Measurements from ENCODE around the gene NTRK1.

DNA sequence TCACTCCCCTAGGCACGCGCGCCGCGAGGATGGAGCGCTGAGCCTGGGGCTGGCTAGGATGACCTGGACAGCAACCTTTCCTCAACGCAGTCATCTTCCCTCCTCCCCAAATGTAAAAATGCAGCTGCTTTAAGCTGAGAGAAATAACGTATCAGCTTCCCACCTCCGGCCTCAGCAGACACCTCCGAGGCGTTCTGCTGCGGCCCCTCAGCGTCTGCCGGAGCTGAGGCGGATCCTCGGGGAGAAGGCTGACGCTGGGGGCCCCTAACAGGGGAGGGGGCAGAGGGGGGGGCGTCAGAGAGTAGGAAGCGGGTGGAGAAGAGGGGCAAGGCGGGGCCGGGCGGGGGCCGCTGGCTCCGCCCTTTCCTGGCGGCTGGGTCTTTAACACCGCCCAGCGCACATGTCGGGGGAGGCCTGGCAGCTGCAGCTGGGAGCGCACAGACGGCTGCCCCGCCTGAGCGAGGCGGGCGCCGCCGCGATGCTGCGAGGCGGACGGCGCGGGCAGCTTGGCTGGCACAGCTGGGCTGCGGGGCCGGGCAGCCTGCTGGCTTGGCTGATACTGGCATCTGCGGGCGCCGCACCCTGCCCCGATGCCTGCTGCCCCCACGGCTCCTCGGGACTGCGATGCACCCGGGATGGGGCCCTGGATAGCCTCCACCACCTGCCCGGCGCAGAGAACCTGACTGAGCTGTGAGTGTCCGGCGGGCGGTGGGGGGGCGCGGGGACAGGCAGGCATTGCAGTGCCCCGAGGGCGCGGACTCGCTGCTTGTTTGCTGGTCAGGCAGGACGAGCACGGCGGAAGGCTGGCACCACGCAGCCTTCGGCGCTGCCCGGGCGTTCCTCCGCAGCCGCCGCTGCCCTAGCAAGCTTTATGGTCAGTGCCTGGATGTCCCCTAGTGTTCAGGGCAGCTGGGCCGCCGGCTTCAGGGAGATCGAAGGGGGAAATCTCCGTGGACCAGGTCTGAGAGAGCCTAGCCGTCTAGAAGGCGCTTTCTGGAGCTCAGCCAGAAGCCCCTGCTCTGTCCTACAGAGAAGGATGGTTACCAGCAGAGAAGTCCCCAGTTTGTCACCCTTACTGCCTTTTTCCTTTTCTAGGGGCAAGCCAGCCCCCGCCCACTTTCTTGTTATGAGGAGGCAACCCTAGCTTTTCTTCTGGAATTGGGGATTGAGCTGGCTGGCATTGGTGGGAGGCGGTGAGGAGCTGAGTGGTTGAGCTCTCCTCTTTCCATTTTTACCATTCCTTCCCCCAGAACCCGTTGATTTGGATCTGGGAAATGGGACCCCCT, at the start of gene NTRK1:
NTRK1 (plus strand) TSS at position 409 of the 1,286 bp plus-strand sequence.
- PRO-cap: unidirectional peak, plus-strand start at position 438 of the sequence
- RAMPAGE, long total RNA: no peak

DNA sequence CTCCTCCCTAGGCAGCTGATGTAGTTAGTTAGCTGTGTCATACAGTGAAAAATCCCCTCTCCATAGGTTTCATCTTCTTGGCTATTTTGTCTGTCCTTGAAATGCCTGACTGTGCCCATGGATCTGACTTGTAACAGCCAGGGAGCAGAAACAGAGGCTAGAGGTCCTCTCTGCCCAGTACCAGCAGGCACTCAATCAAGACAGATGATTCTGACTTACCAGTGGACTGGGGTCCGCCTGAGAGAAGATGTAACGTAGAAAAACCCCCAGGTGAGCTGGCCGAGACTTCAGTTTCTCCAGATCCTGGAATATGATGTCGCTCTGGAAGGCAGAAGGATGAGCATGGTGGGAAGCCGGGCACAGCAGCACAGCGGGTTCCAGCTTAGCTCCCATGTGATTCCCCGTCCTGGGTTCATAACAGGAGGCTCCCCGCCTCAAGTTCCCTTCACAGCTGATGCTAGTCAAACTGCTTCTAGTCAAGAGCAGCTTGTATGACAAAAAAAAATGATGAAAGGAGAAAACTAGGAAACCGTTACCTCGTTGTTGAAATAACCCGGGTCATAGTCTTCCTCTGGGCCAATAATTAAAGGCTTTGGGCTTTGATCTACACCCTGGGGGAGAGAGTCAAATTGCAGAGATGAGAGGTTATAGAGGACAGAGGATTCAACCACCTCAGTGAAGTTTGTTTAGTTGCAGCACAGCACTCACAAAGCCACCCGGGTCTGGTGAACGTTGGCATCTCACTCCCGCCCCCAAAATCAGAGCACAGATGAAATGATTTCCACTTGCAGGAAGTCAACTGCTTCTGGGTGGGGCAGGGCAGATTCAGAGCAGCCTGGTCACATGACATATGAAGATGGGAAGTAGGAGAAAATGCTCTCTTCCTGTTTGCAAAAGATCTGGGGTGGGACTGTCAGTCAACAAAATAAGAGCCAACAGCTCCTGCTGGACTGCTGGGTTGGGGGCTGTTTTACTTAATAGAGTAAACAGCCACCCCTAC, 42.9 kb downstream of the LRRC71 start:
- PRO-cap: no peak
- RAMPAGE, long total RNA: no peak

DNA sequence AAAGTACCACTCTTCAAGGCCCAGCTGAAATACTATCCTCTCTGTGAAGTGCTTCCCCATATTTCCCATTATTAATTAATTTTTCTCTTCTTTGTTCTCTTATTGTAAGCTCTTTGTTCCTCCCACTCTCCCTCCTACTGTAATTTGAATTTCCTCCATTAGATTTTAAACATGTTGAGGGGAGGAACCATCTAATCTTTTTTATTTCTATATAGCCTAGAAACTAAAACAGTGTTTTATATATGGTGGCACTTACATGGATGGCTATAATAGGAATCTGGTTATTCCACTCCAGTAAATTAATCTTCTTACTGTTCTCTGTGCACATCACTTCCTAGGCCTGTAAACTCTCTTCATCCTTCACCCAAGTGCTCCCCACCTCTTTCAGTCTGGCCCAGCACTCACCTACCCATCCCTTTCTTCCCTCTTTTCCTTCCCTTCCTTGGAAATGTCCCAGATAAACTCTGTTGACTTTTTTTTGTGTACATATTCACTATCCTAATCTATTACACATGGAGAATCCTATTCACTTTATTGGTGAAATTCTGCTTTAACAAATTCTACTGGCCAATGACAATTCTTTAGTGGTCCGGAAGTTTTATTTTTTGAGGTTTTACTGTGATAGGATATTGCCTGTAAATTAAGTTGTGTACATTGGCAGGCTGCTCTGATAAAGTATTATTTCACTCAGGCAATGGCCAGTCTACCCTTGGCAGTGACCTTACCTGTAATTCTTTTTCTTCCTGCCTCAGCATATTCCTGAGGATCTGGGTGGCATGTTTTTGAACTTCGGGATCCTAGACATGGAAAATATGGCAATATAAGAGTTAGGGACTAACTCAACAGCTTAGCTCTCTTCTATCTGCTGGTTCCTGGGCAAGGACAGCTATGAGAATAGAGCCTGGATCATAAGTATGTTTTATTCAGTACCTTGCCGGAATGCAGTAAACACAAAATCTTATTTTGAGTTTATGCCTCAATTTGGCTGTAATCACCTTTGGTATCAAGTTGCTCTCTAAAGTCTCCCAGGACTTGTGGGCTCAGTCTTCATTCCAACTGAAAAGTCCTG, 56.2 kb downstream of the LRRC71 start:
- PRO-cap: no peak
- RAMPAGE, long total RNA: no peak

GRCh38 chr1:157033109-157033510, 12.4 kb downstream of the ARHGEF11 start:
- PRO-cap: no peak
- RAMPAGE, long total RNA: no peak

- PRO-cap: bidirectional peak, plus-strand start at chr1:157163544, minus-strand start at chr1:157163309; bidirectional peak, plus-strand start at chr1:157163942, minus-strand start at chr1:157163772
- RAMPAGE, long total RNA: no peak
Observed at GRCh38 chr1:157163498-157164171, 25.4 kb upstream of the ETV3 start.

DNA sequence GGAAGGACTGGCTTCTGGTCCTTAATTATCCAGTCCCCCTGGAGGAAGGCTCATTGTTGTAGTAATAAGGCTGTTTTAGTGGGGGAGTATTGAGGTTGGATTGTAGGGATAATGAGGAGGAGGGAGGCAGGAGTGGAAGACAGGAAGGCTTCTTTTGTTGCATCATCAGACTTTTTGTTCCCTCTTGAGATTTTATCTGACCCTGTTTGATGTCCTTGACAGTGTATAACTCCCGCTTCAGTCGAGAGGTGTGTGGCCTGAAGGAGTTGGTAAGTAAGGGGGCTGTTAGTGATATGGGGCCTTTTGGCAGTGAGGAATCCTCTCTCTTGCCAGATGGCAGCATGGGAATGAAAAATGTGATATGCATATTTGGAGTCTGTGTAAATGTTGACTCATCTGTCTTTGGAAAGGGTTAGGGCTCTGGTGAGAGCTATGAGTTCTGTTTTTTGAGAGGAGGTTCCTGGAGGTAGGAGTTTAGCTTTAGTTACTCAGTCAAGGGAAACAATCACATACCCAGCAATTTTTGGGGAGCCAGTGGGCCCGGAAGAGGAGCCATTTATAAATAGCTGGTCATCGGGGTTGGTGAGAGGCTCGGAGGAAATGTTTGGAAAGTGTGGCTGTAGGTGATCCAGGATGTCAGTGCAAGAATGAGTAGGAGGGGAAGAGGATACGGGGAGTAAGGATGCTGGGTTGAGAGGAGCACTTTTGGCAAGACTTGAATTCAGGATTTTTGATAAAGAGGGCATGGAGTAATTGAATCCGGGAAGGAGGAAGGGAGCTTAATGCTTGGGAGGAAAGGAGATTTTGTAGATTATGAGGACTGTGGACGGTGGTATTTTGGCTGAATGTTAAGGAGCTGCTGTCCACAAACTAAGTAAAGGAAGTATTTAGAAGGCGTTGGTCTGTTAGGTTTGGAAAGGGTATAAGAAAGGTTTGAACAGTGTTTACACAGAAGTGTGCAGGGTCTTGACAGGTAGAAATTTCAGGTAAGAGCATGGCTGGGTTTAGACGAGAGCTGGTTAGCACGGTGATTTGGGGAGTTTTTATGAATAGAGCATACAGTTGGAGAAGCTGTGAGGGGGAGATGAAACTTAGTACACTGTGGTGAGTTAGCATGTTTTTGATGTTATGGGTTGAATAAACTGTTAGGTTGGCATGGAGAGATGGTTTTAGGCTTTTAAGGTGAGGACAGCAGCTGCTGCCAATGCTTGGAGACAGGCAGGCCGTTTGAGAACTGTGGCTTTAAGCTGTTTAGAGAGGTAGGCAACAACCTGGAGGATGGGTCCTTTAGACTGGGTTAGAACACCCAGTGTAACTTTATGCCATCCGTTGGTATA, 136.9 kb upstream of the ETV3 start:
- PRO-cap: no peak
- RAMPAGE, long total RNA: no peak

DNA sequence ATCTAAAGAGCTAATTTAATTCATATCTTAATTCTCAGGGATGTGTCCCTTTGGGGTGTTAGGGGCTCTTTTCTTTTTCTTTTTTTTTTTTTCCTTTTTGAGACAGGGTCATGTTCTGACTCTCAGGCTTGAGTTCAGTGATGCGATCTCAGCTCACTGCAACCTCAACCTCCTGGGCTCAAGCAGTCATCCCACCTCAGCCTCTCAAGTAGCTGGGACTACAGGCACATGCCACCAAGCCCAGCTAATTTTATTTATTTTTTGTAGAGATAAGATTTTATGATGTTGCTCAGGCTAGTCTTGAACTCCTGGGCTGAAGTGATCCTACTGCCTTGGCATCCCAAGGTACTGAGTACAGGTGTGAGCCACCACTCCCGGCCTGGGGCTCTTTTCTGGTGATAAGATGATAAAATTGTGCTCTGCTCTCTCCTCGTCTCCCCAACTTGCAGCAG, 15.1 kb downstream of the FCRL1 start:
- PRO-cap: no peak
- RAMPAGE, long total RNA: no peak

DNA sequence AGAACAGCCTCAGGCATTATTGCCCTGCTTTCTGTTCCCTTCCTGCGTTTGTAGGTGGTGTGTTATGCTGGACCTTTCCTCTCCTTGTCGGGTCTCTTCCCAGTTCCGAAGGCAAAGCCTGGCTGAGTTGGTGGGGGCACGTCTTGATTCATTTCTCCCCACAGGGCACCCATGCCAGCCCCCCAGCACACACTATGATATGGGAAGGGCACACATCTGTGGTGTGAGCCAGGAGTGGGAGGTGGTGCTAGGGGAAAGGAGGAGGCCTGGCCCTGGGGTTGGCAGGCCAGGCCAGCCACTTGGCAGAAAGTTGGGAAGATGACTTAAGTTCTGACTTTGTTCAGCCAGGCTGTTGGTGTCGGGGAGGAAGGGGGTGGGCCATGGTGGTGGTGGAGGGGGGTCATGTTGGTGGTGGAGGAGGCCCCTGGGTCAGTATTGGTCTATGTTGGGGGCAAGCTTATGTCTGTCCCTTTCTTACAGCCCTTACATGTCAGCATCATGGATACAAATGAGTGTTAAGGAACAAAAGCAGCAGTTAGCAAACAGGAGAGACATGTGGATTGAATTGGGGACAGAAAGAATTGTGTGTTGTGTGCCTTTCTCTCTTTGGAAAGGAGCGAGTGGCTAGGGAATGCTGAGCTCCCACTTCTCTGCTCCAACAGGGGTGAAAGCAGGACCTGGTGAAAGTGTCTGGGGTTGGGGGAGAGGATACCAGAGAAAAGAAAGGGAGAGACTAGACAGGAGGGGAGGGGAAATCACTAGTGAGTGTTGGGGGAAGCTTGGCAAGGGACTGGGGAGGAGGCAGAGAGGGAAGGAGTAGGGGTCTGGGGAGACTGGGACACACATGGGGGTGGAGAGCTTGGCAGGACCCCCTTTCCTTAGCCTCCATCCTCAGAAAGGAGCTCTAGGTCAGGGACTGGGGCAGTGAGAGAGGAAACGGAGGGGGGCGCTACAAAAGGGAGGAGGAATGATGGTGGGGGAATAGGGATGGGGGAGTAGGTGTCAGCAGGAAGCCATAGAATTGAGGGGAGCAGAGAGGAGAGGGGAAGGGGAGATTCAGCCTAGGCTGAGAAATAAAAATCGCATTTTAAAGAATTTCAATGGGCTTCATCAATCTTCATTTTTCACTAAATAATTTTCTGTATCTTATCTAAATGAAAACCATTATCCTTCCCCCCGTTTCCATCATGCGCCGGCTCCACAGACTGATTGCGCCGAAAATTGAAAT, 2.1 kb downstream of the KIRREL1 start:
- PRO-cap: no peak
- RAMPAGE, long total RNA: no peak

DNA sequence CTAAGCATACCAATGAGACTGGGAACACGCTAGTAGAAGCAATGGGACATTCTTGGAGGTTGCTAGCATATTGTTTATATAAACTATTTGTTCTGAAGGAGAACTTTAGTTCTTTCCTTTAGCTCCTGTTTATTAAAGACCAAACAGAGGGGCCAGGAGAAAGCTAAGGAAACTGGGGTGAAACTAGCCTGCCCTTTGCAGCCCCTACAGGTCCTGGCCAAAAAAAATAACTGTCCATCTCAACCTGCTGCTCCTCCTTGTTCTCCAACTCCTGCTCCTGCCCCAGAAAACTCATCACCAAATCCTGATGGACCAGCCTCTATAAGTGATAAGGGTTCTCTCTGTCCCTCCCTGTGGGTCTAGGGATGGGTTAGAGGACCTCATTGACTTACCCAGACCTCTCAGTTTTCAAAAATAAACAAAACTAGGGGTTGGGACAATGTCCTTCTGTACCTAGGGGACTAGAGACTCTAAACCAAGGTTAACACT, 10.4 kb upstream of the OR6K3 start:
- PRO-cap: no peak
- RAMPAGE, long total RNA: no peak

GRCh38 chr1:159005333-159006439, 3.1 kb upstream of the PYDC5 start:
- PRO-cap: bidirectional peak, plus-strand start at chr1:159006180, minus-strand start at chr1:159006098
- RAMPAGE, long total RNA: no peak

DNA sequence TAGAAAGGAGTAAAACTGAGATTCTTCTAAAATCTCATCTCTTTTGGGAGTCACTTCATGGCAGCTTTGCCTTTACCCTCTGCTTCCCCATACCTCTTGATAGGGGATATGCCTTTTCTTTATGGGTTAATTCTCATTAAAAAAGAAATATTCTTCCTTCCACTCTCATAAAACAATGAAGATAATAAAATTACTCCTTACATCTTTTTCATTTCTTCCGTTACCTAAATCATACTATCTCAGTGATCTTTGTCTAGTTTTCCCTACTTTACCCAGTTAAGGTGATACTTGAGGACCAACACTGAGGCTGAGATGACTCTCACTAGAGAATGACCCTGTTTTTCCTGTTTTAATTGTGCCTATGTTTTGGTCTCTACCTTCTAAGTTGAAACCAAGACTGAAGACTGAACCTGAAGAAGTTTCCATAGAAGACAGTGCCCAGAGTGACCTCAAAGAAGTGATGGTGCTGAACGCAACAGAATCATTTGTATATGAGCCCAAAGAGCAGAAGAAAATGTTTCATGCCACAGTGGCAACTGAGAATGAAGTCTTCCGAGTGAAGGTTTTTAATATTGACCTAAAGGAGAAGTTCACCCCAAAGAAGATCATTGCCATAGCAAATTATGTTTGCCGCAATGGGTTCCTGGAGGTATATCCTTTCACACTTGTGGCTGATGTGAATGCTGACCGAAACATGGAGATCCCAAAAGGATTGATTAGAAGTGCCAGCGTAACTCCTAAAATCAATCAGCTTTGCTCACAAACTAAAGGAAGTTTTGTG, 25.1 kb downstream of the AIM2 start:
- PRO-cap: no peak
- RAMPAGE, long total RNA: no peak

GRCh38 chr1:159141861-159142362, 29.5 kb upstream of the CADM3 start:
- PRO-cap: no peak
- RAMPAGE, long total RNA: no peak

GRCh38 chr1:159556730-159557127, 20.9 kb upstream of the OR10J5 start:
- PRO-cap: no peak
- RAMPAGE, long total RNA: no peak

GRCh38 chr1:159593610-159594442, 6.2 kb downstream of the APCS start:
- PRO-cap: no peak
- RAMPAGE, long total RNA: no peak

DNA sequence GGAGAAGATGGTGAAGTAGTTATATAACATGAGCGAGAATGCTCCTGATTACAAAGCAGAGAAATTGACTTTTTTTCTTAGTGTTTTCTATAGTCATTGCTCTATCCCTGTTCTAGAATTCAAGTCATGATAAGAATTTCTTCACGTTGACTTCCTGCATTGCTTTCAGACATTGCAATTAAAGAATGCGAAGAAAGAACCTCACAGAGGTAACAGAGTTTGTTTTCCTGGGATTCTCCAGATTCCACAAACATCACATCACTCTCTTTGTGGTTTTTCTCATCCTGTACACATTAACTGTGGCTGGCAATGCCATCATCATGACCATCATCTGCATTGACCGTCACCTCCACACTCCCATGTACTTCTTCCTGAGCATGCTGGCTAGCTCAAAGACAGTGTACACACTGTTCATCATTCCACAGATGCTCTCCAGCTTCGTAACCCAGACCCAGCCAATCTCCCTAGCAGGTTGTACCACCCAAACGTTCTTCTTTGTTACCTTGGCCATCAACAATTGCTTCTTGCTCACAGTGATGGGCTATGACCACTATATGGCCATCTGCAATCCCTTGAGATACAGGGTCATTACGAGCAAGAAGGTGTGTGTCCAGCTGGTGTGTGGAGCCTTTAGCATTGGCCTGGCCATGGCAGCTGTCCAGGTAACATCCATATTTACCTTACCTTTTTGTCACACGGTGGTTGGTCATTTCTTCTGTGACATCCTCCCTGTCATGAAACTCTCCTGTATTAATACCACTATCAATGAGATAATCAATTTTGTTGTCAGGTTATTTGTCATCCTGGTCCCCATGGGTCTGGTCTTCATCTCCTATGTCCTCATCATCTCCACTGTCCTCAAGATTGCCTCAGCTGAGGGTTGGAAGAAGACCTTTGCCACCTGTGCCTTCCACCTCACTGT, 10.7 kb downstream of the APCS start:
- PRO-cap: no peak
- RAMPAGE, long total RNA: no peak

GRCh38 chr1:159602620-159602912, 14.9 kb downstream of the APCS start:
- PRO-cap: no peak
- RAMPAGE, long total RNA: no peak

DNA sequence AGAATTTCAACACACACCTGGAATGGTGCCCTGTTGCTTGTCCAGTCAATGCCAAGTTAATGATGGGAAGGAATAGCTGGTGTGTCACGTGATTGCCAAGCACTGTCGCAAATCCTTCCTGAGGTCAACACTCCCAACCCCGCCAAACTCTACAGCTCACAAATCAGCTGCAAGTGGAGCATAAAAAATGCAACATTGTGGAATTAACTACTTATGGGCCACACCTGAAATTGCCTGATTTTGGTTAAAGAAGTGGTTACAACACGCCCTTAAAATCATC, 28.5 kb upstream of the DUSP23 start:
- PRO-cap: no peak
- RAMPAGE, long total RNA: no peak

DNA sequence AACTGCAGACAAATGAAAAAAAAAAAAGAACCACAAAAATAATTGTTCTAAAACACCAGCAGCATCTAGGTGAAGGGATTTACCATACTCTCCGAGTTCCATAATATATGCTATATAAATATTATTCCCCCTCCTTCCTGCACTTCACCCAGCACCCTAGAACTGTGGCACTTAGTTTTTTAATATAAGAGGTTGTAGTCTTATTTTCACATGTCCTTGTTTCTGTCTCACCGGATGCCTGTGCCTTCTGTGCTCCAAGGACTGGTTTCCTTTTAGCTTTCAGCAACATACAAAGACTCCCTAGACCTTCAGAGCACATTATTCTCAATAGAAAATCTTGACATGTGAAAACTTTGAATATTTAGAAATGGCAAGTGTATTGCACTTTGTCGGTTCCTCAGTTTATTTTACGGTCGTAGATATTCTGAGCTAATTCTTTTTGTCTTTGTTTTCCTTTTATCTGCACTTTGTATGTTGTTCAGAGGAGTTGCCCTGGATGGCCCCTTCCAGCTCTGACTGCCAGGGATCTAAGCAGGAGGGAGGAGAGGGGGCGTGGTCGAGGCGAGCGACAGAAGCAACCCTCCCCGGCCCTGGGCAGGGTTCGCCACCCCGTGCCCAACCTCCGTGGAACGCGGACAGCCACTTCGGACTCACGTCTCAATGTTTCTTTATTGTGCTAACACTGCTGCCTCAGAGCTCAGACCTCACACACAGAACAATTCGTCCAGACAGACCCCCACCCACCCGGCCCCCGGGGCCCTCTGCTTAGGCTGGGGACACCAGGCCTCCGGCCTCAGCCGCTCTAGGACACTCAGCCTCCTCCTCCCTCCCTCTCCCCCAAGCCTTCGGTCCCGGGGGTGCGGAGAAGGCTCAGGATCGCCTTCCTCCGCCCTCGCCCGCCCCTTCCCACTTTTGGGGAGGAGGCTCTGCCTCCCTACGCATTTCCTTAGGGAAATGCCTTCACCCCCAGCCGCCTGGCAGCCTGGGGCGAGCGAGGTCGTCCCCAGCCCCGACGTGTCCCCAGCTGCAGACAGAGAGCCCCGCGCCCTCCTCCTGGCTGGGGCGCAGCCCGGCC, 8.5 kb downstream of the VSIG8 start:
- PRO-cap: unidirectional peak, plus-strand start at position 607 of the sequence
- RAMPAGE, long total RNA: no peak

- PRO-cap: bidirectional peak, plus-strand start at chr1:159915100, minus-strand start at chr1:159914809
- RAMPAGE, long total RNA: no peak
Observed at GRCh38 chr1:159914532-159915184, 10.6 kb downstream of the TAGLN2 start.

DNA sequence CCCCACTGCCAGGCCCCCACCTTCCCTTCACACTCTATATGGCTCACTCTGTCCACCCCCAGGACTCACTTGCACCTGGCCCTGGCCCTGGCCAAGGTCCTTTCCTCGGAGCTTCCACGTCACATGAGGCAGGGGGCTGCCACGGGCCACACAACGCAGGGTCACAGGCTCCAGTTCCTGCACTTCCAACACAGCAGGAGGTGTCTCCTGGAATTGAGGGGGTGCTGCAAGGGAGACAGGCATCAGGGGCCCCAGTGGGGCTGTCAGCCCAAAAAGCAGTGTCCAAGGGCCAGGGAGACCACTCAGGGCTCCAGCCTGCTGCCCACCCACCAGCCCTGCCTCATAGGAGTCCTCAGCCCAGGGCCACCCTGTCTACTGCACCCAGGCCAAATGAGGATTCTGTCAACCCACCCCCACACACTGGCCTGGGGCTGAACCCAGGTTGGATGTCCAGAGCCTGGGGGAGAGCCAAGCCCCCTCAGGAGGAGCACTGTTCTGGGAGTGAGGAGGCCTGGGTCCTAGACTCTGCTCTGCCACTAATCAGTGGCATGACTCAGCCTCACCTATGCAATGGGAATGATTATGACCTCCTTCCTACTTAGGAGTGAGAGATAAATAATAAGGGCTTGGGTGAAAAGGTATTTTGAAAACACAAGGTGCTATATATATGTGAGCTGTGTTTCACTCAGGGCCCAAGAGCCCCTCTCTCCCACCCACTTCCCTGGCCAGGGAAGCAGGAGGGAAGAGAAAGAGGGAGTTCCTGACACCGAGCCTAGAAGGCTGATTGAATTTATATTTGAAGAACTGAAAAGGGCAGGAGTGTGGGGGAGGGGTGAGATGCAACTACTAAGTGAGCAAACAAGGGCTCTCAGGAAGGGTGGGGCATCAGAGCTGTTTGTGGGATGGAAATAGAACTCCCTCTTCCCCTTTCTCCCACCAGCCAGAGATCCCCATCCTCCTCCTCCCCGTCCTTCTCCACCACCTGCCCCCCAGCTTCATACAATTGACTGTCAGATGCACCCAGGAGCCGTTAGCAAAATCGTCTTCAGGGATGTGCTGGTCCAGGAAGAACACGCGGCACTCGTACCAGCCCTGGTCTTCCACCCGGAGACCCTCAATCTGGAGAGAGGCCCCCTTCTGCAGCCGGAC, 8.4 kb downstream of the IGSF9 start:
- PRO-cap: no peak
- RAMPAGE, long total RNA: no peak

All from GM23338 (cell line).